Epithelial cell of esophagus (primary cell): Measurements from ENCODE around the genes SERPINB7 and SERPINB2.

DNA sequence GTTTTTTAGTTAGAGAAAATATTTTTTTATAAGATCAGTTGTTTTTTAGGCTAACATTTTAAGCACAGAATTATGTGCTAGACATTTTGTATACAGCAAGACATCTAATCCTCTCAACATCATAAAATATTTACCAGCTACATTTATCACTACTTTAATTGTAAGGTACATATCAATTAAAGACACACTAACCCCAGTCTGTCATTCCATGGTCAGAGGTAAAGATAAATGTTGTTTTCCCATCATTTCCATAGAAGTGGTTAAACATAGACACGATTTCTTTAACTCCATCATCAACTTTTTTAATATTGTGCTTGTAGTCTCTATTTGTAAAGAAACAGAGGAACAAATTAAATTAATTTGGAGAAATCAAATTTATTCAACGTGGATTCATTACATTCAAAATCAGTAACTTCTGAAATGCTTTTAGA lies 40.1 kb downstream of the PIGN start:
- RRBS = no CpG with 5 or more reads among the region's 2 CpGs

- RRBS = no CpG with 5 or more reads among the region's 7 CpGs
Observed at GRCh38 chr18:62339215-62339649, 14.1 kb downstream of the TNFRSF11A start.

DNA sequence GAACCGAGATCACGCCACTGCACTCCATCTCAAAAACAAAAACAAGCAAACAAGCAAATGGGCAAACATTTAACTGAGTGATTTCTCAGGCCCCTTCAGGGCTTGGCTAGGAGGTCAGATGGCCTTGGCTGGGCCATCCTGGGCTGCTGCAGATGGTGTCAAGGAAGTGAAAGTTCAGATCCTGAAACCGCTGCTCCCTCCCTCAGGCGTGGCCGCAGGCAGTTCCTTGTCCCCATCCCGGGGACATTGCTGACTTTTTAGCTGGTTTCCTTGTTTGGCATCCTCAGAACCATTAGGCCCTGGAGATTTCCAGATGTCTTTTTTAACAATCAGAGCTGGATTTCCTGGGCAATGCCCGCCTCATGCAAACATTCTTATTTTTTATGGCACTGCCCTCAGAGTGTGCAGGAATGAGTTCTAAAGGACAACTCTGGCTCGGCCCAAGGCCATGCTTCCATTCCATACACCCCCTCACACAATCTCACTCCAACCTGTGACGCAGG lies 86.2 kb upstream of the ZCCHC2 start:
- RRBS = 26% methylated on average over 1 of the region's 9 CpGs

DNA sequence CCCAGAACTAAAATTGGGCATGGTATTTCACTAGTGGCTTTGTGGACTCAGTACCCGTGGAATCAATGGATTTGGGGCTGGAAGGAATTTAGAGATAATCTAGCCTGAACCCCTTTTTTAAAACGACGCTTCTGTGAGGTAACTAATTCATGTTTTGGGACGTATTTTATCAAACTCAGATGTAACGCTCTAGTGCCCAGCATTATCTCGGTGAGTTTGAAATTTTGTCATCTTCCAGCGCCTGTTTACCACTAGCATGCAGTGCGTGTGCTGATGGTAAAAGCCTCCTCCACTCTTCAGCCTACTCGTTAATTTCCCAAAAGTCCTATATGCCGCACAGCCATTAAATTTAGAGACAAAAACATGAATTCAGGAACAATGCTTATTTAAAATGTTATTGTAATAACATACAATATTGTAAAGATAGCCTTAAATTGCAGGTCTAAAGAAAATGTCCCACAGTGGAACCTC lies 2.7 kb downstream of the ZCCHC2 start:
- RRBS = no CpG with 5 or more reads among the region's 10 CpGs

GRCh38 chr18:62610725-62611381 lies 88.0 kb downstream of the ZCCHC2 start:
- RRBS = 15% methylated on average over 2 of the region's 22 CpGs

DNA sequence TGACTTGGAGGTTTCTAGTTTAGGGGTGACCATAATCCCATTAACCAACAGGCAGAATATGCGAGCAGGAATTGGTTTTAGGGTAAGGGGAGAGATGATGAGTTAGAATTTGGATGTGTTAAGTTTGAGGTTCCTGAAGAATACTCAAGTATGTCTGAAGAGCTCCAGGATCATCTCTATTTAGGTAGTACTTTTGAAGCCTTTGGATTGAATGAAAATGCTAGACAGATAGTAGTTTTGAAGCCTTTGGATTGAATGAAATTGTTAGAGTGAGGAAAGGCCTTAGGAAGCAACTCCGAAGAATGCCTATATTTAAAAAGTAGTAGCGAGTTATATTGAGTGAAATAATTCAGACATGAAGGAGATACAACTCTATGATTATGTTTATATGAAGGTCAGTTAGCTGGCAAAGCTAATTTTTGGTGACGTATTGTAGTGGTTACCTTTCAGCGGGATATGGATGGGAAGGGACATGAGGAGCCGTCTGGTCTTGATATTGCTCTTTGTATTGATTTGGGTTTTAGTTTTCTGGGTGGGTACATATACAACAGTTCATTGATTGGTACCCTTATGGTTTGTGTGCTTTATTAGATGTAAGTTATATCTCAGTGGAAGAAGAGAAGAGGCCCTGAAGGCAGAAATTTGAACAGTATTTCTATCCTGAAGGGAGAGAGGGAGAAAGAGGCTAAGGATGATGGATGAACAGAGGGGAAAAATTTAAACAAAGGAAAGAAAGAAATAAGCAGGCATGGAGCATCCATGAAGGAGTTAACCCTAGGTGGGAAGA lies 23.8 kb downstream of the PHLPP1 start:
- RRBS = no CpG with 5 or more reads among the region's 6 CpGs

DNA sequence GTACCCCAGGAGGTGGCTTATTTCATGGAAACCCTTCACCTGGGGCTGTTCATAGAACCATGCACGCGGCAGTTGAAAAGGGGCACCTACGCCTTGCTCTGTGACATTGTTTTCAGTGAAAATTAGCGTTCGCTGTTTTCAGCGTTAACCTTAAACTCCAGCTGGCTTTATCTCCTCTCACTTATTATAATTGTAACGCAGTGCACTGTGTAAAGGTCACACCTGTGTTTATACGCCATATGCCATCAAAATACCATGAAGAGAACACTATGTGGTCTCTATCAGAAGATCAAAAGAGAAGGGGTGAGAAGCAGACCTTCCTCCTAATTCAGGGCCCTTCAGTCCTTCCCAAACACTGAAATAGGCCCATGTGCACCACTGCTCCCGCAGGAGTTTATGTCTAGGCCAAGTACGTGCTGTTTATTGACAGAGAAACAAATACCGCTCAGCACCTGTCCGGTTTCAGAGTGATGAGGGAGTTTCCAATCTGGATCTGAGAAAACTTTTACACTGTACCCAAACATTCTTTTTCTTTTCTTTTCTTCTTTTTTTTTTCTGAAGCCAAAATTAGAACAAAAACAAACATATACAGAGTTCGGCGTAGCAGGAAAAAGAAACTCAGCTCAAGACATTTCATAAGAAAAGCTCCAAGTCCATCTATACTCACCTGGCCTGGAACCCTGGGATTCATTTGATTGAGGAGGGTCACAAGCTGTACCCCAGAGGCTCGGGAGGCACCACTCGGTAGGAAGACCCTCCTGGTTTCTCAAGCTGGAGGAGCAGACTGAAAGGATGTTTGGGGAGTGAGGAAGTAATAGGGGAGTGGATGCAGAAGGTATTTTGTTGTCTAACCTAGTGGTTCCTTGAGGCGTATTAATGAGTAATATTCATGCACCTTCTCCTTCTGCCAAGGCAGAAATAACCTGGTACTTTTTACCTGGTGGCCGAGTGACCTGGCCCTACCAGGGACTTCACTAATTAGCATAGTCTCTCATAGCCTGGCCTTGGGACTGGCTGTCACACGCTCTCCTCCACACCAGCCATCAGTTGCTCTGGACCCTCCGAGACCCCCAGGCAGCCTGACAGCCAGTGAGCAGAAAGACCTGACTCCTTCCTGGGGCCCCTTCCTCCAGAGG lies 161.8 kb downstream of the BCL2 start:
- RRBS = no CpG with 5 or more reads among the region's 20 CpGs

DNA sequence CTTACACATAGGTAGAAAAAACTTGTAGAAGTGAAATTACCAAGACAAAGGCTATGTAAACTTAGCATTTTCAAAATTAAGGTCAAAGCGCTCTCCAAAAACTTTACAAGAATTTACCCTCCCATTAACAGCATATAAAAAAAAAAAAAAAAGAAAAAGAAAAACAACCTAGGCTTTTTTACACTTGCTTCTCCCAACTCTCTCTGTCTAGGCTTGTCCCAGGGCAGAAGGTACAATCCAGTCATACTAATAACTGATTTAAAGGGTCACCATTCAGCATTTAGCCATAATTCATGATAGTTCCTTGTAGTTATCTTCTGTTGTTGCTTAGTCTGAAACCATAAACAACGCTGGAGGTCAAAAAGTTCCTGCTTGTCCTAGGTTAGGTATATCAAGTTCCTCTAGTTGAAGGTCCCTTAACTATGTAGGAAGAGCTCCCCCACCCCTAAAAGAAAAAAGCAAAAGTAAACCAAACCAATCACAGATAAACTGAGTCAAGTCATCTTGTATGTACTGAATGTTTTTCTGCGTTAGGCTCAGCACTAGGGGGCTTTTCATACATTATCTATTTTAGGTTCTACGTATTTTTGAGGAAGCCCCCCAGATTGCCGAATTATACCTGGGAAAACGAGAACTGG lies 130.4 kb downstream of the BCL2 start:
- RRBS = no CpG with 5 or more reads among the region's 6 CpGs

- RRBS = no CpG with 5 or more reads among the region's 12 CpGs
Observed at GRCh38 chr18:63206147-63206717, 113.3 kb downstream of the BCL2 start.

- RRBS = no CpG with 5 or more reads among the region's 2 CpGs
Observed at GRCh38 chr18:63218093-63218818, 101.3 kb downstream of the BCL2 start.

DNA sequence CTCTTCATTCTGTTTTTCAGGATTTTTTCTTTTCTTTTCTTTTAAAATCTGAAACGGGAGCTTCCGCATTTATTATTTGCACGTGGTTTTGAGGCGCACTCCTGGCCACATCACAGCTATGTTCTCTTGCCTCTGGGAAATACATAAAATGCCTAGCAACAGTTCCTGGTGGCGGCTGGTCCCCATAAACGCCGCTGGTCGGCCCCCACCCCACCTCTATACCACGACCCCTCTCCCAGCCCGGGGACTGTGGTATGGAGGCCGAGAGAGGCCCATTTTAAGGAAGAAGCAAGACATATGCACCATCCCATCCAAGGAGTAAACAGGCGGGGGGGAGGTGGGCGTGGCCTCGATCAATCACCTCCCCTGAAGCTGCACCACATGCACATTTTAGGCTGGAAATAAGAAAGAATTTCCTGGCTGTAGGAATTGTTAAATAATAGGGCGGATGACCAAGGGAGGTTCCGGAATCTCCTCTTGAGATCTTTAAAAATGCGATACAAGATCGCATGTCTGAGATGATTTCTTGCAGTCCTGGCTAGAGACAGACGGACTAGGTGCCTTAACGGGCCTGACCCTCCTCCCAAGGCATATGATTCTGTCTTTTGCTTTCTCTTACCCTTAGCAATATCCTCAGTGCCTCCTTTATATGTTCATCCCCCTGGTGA lies 82.5 kb downstream of the BCL2 start:
- RRBS = no CpG with 5 or more reads among the region's 20 CpGs

DNA sequence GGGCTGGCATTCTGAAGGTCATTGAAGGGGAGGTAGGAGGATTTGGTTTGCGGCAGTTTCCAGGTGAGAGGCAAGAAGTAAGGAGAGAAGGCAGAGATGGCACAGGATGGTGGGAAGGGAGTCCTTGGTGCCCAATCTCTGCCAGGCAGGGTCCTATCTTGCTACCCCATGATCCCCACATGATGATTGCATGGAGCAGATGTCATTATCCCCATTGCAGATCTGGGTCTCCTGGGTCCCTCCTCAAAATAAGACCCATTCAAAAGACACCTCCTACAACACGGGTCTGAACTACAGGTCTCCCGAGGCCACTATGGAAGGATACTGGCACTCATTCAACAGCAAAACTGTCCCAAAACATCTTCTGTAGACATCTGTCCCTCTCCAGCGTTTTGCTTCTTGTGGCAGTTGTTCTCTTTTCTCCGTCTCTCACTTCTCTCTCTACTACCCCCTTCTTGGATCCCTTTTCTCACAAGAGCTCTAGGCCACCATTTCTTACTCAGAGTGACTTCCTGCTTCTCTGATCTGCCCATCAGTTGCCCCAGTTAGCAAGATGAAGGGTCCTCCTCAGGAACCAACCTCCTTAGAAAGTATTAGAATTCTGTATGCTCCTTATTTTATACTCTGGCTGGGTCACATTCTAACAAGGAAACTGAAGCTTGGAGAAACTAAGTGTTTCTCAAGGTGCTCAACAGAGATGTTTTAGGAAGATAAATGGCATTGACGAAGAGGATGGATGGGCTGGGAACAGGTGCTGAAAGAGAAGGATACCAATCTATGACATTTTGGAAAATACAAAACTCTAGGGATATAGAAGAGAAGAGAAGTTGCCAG lies 32.7 kb downstream of the BCL2 start:
- RRBS = no CpG with 5 or more reads among the region's 6 CpGs

- RRBS = no CpG with 5 or more reads among the region's 12 CpGs
Observed at GRCh38 chr18:63301216-63302058, 18.1 kb downstream of the BCL2 start.

GRCh38 chr18:63310536-63311161 lies 8.9 kb downstream of the BCL2 start:
- RRBS = no CpG with 5 or more reads among the region's 3 CpGs

DNA sequence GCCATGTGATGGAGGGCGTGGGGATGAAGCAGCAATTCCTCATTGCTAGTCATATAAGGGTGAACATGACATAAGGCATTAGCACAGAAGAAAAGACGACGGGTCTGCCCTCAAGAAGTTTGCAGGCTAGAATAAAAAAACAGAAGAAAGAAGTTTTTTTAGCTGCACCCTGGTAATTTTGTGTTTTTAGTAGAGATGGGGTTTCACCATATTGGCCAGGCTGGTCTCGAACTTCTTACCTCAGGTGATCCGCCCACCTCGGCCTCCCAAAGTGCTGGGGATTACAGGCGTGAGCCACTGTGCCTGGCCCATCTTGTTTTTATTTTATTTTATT lies 5.5 kb upstream of the VPS4B start:
- RRBS = no CpG with 5 or more reads among the region's 7 CpGs

DNA sequence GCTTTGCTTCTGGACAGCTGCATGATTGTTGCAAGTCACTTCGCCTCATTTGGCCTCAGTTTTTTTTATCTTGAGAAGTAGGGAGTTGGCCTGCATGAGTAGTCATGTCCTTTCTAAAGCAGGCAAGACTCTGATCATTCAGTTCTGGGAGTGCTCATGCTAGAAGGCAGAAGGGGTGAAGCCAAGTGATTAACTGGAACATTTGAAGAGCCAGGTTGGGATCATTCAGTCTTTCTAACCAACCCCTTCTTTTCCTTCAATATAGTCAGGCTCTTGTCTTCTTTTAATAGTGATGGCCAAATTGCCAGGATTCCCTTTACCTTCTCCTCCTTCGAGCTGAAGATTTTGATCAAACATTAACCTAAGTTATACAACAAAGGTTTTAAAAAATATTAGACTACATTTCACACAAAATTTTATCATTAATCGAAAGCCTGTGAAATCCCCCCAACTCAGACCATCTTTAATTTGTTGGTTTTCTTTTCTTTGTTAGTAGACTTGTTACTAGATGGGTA lies 11.2 kb downstream of the SERPINB12 start:
- RRBS = no CpG with 5 or more reads among the region's 3 CpGs

GRCh38 chr18:63775236-63775818 lies at the start of gene SERPINB7:
TSS of gene SERPINB7 (plus strand) at chr18:63775418.
- RRBS = no CpG with 5 or more reads among the region's 3 CpGs

DNA sequence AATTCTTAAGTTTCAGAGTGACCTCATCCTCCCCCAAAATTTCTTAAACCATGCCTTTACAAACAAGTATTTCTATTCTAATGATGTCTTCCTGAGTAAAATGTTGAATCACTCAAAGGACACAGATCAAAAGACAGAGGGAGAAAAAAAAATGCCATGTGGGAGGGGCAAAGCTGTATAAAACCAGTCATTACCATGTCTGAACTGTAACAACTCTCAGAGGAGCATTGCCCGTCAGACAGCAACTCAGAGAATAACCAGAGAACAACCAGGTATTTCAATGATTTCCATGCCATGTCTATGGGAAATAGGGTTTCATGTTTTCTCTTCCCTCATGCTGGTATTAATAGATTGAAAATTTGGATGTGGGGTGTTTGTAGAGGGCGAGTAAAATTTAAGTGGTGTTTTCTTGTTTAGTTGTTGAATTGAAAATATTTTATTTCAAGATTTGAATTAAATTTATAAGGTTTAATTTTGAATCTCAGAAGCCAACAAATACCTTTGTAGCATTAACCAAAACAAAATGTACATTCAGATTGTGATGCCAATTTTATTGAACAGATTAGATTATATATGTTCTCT lies at the start of gene SERPINB2:
TSS of gene SERPINB2 (plus strand) at position 207 of the 582 bp plus-strand sequence.
- RRBS = no CpG with 5 or more reads among the region's 2 CpGs

DNA sequence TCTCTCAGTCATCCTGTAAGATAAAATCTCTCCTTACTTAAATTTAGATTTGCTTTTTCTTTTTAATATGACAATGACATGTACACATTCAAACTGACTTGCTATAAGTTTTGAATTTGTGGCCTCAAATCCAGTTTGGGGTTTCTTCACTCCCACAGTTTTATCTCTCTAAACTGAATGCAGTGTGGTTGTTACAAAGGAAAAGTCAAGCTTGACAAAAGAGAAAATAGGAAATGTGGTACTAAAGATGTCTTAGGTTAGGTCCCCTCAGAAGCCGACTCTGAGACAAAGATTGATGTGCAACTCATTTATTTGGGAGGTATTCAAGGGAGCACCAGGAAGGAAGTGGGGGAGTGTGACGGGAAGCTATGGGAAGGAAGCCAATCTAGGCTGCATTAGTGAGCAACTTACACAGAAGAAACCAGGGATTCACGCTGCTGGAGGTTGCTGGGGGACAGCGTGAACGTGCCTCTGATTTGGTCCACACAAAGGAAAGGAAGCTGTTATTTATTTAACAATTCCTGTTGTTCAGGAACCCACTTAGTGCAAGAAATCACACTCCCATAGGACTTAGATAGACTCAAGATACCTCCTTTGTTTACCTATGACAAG lies 306.8 kb downstream of the SERPINB8 start:
- RRBS = no CpG with 5 or more reads among the region's 5 CpGs